T-cell (primary cell): Measurements from ENCODE around the genes GPRC5C, CD300LF and USH1G.

GRCh38 chr17:74429524-74430060, 2.3 kb upstream of the GPRC5C start:
- PRO-cap, 7 experiments, result no peak in any of the 7 experiments

DNA sequence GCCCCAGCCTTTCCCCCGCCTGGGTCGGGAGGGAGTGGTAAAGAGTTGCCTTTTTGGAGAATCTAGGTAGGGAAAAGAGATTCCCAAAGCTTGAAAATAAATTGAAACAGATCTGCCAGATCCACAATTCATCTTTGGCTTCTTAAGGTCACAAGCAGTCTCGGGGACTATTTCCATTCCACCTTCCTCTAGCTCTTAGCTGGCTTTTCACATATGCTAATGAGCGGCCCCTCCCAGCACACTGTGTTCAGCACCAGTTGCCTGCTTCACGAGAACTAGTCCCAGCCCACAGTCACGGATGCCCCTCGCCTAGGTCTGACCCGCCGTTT, 1.9 kb upstream of the GPRC5C start:
- PRO-cap, 7 experiments, result no peak in any of the 7 experiments

GRCh38 chr17:74431893-74432735, at the start of gene GPRC5C:
GPRC5C (plus strand) TSS chr17:74432088.
- PRO-cap, 7 experiments, result no peak in any of the 7 experiments

- PRO-cap, 7 experiments, result no peak in any of the 7 experiments
Observed at GRCh38 chr17:74449559-74450182, 16.8 kb upstream of the CD300A start.

GRCh38 chr17:74452948-74453598, 13.4 kb upstream of the CD300A start:
- PRO-cap, 7 experiments, result no peak in any of the 7 experiments

DNA sequence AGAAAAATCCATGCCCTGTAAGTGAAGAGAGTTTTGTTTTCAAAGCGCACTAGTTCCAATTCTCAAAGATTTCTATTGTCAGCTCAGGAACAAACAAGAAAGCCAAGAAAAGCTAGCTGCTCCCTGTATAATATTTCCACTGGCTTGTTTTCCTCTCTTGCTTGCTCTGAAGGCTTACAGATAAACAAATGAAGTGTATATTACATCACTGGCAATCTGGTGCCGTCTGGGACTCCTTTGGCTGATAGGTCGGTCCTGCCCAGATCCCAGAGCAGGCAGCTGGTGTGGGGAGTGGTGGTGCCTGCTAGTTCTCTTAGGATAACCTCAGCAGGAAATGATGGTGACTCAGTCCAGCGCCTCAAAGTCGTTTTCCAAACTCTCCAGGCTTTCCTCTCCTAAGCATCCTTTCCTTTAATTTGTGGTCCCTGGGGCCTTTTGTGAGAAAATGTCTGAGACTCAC, 35.2 kb downstream of the CD300LF start:
- PRO-cap, 7 experiments, result no peak in any of the 7 experiments

DNA sequence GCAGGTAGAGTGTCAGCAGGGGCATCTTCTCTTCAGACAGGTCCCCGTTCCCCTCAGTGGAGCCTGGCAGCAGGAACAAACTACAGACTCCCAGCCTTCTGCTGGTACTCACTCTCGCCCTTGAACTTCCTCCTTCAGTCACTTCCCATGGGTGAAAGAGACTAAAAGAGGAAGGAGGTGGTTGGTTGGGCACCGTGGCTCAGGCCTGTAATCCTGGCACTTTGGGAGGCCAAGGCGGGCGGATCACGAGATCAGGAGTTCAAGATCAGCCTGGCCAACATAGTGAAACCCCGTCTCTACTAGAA, at the start of gene CD300LF:
TSS of gene CD300LF (minus strand) at position 82 of the 305 bp plus-strand sequence.
- PRO-cap, 7 experiments, result no peak in any of the 7 experiments

- PRO-cap, 7 experiments, result no peak in any of the 7 experiments
Observed at GRCh38 chr17:74772618-74773270, 3.4 kb downstream of the NAT9 start.

DNA sequence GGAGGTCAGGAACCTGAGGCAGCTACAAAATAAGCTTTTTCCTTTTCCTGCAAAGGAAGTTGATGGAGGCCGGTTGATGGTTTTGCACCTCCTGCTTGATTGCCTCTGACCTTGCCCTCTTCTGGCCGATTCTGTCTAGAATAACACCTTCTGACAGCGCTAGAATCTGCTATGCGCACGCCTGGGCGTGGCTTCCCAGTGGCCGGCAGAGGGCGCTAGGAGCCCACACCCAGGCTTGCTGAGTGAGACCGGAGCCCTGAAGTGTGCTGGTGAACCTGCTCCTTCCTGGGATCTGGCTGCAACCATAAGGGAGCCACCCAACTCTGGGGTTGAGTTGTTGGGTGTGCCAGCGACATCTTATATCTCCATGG, 15.1 kb downstream of the TMEM104 start:
- PRO-cap, 7 experiments, result no peak in any of the 7 experiments

- PRO-cap, 7 experiments, result no peak in any of the 7 experiments
Observed at GRCh38 chr17:74839047-74839600, 20.6 kb downstream of the GRIN2C start.

DNA sequence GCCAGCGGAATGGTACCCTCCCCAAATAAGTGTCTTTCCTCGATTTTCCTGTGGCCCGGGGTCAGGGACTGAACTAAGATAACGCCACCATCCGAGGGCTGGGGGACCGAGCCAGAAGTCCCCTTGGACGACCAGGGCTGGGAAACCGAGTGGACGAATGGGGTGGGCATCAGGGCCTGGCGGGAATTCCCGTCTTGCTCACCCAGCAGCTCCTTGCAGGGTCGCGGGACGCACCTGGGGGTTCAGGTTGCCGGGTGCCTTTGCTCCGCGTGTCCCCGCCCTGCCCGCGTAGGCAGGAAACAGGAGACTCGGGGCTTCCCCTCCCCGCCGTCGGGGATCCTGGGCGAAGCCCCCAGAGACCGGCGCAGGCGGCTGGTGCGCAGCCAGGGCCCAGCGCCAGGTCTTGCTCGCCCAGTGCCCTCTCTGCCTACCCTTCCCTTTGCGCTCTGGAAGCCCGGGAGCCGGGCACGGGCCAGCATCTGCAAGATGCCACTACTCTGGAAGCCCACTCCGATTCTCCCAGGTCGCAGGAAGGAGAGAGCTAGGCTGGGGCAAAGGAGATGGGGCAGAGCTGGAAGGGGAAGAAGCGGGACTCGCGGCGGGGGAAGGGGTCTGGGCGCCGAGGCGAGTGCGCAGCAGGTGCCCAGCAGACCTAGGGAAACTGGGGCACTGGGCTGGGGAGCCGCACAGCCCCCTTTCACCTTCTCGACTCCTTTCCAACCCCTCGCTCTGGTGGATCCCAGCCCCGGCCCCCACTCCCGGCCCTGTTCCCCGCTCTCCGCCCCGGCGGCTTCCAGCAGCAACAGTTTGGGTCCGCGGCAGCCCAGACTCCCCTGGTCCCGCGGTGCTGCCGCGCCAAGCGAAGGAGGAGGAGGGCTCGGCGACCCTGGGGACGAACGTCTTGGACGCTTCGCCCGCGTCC, 823 bp upstream of the GRIN2C start:
- PRO-cap, 7 experiments, result no peak in any of the 7 experiments

DNA sequence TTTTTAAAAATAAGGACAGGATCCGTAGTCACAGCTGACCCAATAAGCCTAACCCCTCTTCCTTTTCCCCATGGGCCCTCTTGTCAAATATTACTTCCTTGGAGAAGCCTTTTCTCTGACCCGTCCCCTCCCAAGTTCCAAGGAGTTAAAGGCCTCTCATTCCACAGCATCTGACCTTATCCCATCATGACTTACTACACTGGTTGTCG, 962 bp upstream of the FDXR start:
- PRO-cap, 7 experiments, result no peak in any of the 7 experiments

DNA sequence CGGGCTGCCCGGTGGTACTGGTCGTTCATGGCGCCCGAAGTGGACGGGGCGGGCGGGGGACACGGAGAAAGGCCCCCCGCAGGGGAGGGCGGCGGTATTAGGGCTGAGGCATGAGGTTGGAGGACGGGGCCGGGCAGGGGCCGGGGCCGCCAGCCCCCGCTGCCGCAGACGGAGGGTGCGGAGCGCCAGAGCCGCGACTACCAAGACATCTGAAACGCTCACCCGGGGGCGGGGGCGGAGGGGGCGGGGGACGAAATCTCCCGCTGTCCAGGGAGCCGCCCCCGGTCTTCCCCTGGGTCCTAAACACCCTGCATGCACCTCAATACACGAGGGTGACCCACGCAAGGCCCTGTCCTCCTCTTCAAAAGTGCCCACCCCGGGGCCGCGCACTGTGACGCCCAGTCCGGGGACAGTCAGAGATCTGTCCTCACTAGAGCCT, at the start of gene USH1G:
TSS of gene USH1G (minus strand) at position 211 of the 439 bp plus-strand sequence.
- PRO-cap, 7 experiments, result no peak in any of the 7 experiments

GRCh38 chr17:74923499-74923890, 440 bp upstream of the USH1G start:
- PRO-cap, 7 experiments, result no peak in any of the 7 experiments

DNA sequence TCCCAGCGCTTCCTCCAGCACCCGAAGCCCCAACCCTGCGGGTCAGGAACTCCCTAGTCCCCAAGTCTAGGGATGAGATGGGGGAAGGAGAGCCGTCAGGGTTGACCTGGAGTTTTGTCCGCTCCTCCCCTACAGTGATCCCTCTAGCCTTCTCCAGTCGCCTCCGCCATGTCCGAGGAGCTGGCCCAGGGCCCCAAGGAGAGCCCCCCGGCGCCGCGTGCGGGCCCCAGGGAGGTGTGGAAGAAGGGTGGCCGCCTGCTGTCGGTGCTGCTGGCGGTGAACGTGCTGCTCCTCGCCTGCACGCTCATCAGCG, 348 bp downstream of the OTOP2 start:
- PRO-cap, 7 experiments, result no peak in any of the 7 experiments

DNA sequence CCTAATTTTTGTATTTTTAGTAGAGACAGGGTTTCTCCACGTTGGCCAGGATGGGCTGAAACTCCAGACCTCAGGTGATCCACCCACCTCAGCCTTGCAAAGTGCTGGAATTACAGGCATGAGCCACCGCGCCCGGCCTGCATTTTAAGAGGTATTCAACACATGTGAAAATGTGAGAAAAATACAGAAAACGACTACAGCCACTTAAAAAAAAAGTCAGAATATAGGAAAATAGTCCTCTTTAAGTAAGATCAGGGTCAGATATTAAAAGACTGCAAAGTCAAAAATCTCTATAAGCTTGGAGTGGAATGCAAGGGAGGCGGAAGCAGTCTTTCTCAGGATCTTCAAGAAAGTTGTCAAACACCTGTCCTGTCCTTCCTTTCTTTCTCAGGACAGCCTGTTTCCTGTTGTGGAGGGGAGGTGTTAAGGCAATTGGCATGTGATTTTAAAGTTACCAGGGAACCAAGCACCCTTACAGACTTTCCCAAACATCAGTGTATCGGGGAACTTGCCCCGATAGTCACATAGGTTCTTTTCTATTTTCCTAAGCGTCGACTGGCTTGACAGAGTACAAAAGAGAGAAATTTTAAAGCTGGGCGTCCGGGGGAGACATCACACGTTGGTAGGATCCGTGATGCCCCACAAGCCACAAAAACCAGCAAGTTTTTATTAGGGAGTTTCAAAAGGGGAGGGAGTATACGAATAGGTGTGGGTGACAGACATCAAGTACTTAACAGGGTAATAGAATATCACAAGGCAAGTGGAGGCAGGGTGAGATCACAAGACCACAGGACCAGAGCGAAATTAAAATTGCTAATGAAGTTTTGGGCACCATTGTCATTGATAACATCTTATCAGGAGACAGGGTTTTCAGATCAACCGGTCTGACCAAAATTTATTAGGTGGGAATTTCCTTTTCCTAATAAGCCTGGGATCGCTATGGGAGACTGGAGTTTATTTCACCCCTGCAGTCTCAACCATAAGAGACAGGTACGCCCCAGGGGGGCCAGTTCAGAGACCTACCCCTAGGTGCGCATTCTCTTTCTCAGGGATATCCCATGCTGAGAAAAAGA, 1.9 kb downstream of the ATP5PD start:
- PRO-cap, 7 experiments, result no peak in any of the 7 experiments

DNA sequence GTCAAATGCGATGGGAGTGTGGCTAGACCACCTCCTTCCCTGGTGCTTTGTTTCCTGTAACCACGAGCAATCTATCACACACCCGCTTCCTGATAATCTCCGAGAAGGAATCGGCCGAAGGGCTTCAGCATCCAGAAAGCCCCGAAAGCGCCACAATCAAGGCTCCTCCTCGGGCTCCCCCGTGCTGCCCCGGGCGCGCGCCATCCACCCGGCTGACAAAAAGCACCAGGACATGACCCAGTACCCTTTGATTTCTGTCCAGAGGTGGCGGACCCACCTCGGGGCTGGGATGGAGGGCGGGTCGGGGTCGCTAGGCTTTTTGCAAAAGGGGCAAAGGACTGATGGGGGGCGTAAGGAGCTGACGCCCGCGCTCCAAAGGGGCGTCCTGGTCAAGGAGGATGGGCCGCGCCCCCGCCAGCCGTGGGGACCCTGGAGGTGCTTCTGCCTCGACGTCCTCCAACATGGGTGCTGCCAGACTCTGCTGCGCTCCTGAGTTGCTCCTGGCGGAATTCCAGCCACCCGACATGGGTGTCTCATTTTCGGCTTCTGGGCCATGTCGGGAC, 636 bp upstream of the ARMC7 start:
- PRO-cap, 7 experiments, result peak in 1 of 7 experiments; most common plus-strand start position 261 of the sequence (in 1)

DNA sequence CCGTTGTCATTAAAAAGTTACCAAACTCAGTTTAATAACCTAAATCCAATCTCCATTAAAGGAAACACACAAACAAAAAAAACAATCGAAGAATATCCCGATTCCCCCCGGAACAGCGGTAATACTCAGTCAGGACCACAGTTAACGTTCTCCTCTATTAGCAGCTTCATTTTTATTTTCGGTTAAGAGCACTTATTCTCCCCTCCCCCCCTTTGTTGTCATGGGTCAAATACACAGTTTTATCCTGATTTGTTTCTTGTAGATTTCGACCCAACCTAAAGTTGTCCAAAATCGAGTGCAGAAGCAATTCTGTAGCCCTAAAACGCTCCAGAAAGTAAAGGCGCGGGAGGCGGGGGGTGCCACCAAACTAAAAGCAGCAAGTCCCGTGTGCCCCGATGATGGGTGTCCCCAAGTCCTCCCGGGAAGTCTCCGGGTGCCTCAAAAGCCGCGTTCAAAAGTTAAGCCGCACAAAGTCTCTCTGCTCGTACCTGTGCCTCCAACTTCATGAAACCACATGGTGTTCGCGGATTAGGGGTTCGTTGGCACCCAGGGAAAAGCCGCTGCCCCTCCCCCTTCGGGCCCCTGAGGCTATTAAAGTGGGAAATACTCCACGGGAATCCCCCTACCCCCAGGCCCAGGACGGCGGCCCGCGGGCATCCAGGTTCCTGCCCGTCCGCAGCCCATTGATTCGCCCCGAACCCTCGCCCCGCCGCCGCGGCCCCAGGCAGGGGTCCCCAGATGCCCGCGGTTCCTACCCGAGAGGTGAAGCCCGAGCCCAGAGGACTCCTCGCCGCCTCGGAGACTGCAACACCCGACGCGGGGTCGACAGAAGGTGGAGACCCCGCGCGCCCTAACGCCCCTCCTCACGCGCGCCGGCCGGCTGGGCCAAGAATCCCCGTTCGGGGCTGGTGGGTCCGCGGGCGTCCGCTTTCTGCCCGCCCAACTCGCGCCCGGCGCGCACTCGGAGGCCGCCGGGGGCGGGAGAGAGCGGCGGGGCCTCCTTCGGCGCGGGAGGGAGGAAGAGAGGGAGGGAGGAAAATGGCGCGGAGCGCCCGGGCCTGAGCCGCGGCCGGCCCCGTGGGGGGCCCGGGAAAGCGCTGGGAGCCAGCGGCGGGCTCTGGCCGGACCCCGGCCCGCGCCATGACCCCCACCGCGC, 754 bp downstream of the SUMO2 start:
- PRO-cap, 7 experiments, result peak in 7 of 7 experiments; most common plus-strand start position 1,025 of the sequence (in 7); most common minus-strand start position 963 of the sequence (in 6)

DNA sequence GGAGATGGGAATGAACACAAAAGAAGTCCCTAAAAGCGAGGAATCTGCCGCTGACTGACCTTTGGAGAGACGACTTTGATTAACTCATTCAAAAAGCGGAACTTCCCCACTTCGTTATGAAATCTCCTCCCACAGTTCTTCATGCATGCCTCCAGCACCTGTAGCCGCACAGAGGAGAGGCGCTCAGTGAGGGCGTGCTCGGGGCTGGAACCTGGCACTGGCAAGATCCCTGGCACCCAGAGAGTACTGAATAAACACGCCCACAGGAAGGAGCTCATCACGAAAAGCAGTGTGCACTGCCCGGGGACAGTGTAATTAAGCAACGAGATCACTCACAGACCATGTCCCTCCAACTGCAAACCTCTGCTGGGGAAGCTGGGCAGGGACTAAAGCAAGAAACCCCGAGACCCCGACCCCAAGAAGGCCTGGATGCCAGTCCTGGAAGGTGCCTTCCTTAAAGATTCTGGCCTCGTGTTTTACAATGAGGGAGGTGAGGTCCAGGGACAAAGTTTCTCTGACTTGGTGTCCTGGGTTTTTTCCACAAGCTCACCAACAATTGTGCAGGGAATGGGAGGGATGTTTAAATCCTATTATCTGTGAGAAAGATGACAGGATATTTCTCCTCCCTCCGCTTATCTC, 16.7 kb downstream of the GGA3 start:
- PRO-cap, 7 experiments, result peak in 1 of 7 experiments; most common minus-strand start position 362 of the sequence (in 1)

DNA sequence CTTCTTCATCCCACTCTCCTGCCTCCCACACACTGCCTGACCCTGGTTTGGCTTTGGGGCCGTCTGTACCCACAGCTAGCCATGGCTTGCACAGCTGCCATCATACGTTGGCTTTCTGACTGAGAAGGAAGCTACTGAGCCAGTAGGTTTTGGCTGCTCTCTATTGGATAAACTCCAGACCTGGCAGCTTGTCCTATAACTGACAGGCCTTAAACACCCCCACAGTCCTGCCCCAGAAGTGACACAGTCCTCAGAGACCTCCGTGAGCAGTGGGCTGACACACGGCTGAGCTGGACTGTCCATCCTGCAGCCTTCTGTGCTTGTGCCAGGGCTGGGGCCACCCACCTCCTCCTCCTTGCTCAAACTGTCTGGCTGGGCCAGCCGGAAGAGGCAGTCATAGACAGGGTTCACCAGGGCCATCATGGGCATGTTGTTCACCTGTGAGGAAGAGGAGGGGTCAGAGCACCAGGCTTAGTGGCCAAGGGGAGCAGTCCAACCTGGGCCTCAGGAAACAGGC, 3.8 kb downstream of the MIF4GD start:
- PRO-cap, 7 experiments, result no peak in any of the 7 experiments